B cell (primary cell): ENCODE measurements around a stretch of chr22.

DNA sequence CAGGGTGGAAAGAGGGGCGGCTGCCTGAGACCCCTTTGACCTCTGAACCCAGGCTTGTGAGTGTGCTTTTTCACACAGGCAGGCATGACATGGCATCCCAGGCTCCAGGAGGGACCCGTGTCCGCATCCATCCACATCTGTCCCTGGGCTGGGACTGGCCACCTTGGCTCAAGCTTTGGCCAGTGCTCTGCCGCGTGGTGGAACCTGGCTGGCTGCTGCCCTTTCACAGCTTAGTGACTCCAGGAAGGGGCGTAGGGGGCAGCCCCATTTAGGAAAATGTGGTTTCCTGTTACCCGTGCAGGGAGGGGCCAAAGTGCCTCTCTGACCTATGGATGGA lies 33.2 kb downstream of the GRAMD4 start:
- PRO-cap: no peak
- CAGE, long polyA plus RNA: no peak

- PRO-cap: no peak
- CAGE, long polyA plus RNA: no peak
Observed at GRCh38 chr22:46685425-46686408, 52.3 kb downstream of the CERK start.

- PRO-cap: no peak
- CAGE, long polyA plus RNA: no peak
Observed at GRCh38 chr22:46710624-46711587, 27.1 kb downstream of the CERK start.

- PRO-cap: no peak
- CAGE, long polyA plus RNA: no peak
Observed at GRCh38 chr22:46727260-46727822, 10.7 kb downstream of the CERK start.

DNA sequence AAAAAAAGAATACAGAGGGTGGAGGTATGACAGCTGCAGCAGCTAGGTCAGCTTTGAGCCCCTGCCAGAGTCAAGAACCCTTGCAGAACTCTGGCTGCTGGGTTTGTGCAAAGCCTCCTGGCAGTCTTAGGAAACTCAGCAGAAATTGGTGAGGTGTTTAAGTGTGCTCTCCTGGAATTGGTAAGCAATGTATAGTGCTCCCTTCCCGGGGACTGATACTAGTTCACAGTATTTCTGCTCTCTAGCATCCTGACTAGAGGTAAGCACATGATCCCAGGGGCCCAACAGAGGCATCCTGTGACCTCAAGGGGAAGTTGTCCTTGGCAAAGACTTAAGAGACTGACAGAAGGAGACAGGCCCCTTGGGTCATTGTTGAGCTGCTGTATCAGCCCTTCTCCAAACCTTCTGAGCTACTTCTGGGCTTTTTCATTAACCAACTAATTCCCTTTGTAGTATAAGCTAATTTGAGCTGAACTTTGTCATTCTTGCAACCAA lies 4.4 kb upstream of the TBC1D22A start:
- PRO-cap: no peak
- CAGE, long polyA plus RNA: no peak

DNA sequence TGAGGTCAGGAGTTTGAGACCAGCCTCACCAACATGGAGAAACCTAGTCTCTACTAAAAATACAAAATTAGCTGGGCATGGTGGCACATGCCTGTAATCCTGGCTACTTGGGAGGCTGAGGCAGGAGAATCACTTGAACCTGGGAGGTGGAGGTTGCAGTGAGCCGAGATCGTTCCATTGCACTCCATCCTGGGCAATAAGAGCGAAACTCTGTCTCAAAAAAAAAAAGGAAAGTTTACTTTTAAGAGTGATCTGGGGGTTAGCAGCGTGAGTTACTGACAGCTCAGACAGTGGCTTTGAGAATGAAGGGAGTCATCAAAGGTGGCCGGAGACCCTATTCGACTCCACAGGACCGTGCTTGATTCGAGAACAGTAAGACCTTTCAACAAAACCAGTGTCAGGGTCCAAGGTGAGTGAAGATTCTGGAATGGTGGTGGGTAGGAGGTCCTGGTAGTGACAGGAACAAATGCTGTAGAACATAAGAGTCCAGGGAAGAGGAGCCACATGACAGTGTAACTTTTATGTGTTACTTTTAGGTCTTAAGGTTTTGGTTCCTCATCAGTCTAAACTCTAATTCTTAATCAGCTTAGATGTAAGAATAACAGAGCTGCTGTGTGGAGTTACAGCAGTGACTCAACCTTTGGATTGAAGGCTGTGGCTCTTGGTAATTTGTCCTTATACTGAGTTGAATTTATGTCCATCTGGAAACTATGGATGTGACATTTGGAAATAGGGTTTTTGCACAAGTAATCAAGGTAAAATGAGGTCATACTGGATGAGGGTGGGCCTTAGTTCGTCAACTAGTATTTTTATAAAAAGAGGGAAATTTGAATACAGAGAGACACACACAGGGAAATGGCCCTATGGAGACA lies 1.7 kb downstream of the TBC1D22A start:
- PRO-cap: no peak
- CAGE, long polyA plus RNA: no peak

- PRO-cap: no peak
- CAGE, long polyA plus RNA: no peak
Observed at GRCh38 chr22:46974099-46974508, 211.7 kb downstream of the TBC1D22A start.

GRCh38 chr22:47041696-47042314 lies 279.4 kb downstream of the TBC1D22A start:
- PRO-cap: no peak
- CAGE, long polyA plus RNA: no peak

GRCh38 chr22:47042988-47043496 lies 280.6 kb downstream of the TBC1D22A start:
- PRO-cap: no peak
- CAGE, long polyA plus RNA: no peak

- PRO-cap: no peak
- CAGE, long polyA plus RNA: no peak
Observed at GRCh38 chr22:47062671-47063100, 300.2 kb downstream of the TBC1D22A start.

- PRO-cap: no peak
- CAGE, long polyA plus RNA: no peak
Observed at GRCh38 chr22:47086932-47087417, 324.5 kb downstream of the TBC1D22A start.

DNA sequence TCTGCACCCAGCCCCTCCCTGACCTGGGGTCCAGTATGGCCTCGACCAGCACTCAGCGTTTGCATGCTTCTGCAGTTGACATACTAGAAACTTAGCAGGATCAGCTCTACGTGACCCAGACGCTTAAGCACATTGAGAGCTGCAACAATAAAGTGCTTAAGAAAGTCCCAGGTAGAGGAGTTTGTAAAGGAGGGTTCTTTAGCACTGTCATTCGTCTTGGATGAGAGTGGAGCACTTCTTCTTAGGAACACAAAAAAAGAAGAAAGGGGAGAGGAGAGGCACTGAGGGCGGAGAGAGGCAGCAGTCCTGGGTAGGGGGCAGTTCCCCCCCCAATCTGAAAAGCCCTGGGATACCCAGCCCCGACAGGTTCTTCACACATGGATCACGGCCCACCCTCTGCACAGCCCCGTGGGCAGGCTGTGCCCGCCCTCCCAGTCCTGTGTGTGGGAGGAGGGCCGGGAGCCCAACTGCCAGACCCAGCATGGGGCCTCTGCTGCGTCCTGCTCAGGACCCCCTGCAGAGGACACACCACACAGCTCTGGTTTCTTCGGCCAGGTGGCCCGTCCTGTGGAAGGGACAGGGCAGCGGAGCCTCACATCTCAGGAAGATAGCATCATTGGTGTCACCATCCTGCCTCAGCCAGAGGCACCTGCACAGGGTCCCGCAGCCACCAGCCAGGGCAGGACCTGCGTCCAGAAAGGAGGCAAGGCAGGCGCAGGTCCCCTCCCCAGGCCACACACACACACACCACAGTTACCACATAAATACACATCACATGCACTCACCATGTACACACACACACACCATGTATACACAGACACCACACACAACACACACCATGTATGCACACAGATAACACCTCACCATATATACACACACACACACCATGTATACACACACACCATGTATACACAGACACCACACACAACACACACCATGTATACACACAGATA lies 396.0 kb downstream of the TBC1D22A start:
- PRO-cap: no peak
- CAGE, long polyA plus RNA: no peak

GRCh38 chr22:47277777-47278165 lies 515.3 kb downstream of the TBC1D22A start:
- PRO-cap: no peak
- CAGE, long polyA plus RNA: no peak

DNA sequence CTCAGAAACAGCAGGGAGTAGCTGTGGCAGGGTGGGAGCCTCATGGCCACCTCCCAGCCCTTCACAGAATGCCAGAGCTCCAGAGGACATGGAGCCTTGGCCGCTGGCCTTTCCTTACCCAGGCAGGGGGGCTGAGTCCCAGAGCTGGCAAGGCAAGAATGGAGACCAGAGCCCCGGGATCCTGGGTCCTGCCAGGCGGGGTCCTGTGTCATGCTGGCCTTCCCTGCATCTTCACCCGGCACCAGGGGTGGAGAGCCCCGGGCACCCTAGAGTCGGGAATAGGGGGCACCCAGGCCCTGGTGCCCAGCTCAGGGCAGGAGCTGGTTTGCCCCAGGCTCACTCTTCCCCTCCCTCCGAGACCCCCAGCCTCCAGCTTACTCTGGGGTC lies 519.9 kb downstream of the TBC1D22A start:
- PRO-cap: no peak
- CAGE, long polyA plus RNA: no peak

GRCh38 chr22:47292526-47292900 lies 530.1 kb downstream of the TBC1D22A start:
- PRO-cap: no peak
- CAGE, long polyA plus RNA: no peak

DNA sequence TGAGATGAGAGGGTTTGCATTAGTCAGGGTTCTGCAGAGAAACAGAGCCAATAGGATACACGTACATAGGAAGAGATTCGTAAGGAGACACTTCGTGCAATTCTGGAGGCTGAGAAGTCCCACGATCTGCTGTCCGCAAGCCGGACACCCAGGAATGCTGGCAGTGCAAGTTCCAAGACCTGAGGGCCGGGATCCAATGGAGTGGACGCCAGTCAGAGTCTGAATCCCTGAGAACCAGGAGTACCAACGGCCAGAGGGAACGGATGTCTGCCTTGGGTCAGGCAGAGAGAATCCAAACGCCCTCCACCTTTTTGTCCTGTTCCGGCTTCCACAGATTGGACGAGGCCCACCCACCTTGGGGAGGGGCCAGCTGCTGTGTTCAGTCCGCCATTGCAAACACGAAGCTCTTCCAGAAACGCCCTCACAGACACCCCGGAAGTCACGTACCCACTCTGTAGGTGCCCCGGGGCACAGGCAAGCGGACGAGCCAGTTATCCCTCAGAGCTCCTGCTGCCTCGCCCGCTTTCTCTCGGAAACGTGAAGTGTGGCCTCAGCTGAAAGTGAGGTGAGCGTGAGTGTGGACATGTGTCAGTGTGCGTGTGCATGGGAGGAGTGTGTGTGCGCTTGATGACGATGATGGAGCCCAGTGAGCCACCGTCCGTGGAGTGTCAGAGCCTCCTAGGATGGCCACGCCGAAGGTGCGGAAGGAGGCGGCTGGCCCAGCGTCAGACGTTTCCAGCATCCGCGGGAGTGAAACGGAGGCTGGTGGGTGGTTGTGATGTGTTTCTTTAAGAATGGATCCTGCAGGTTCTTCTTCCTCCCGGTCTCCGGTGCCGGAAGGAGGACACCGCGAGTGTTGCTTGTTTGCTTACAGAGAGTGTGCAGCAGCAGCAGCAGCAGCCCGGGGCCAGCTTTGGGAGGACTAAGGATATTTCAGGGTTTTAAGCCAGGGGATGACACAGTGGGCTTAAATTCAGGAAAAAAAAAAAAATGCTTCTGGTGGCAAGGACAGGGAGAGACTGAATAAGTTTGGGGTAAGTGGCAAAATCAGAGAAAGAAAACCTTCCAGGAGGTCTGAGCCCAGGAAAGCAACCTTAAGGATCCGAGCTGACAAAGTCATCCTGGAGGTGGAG lies 857.7 kb upstream of the TAFA5 start:
- PRO-cap: no peak
- CAGE, long polyA plus RNA: no peak

GRCh38 chr22:48536178-48536650 lies 46.9 kb downstream of the TAFA5 start:
- PRO-cap: no peak
- CAGE, long polyA plus RNA: no peak

GRCh38 chr22:48635495-48636488 lies 146.4 kb downstream of the TAFA5 start:
- PRO-cap: no peak
- CAGE, long polyA plus RNA: no peak

- PRO-cap: no peak
- CAGE, long polyA plus RNA: no peak
Observed at GRCh38 chr22:49057993-49058205, 568.5 kb downstream of the TAFA5 start.

DNA sequence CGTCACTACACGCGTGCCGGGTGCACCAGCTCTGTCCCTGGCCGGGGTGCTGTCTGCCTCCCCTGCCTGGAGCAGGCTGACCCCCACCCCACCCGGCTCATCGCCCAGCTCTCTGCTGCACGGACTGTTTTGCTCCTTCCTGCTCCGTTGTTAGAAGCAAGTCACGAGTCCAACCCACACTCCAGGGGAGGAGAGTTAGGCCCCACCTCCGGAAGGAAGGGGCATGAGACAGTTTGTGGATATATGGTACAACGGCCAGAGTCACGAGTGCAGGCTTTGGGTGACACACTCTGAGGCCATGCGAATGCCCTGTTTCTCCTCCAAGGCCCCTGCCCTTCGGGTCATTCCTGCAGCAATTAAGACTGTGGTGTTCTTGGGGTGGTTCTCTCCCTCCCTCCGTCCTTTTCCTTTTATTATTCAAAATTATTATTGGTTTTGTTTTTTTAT lies 364.8 kb downstream of the BRD1 start:
- PRO-cap: no peak
- CAGE, long polyA plus RNA: no peak